AG09309 (cell line): ENCODE data around the genes RAB41 and FOXO4.

- RRBS = no CpG with 5 or more reads among the region's 13 CpGs
These were observed 72.4 kb downstream of the MSN start for GRCh38 chrX:65739653-65740528.

DNA sequence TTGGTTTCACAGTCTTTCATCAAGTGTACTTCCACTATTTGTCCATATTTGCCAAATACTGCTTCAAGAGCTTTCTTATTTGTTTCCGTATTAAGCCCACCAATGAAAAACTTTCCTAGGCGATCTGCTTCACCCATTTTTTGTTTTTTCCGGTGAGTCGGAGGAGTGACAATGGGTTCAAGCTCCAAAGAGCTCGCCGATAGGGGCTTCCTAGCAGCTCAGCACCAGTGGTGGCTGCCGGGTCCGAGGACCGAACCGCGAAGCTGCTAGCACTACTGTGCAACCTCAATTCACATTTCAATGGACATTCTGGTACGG lies 82.9 kb downstream of the VSIG4 start:
- RRBS = no CpG with 5 or more reads among the region's 12 CpGs

DNA sequence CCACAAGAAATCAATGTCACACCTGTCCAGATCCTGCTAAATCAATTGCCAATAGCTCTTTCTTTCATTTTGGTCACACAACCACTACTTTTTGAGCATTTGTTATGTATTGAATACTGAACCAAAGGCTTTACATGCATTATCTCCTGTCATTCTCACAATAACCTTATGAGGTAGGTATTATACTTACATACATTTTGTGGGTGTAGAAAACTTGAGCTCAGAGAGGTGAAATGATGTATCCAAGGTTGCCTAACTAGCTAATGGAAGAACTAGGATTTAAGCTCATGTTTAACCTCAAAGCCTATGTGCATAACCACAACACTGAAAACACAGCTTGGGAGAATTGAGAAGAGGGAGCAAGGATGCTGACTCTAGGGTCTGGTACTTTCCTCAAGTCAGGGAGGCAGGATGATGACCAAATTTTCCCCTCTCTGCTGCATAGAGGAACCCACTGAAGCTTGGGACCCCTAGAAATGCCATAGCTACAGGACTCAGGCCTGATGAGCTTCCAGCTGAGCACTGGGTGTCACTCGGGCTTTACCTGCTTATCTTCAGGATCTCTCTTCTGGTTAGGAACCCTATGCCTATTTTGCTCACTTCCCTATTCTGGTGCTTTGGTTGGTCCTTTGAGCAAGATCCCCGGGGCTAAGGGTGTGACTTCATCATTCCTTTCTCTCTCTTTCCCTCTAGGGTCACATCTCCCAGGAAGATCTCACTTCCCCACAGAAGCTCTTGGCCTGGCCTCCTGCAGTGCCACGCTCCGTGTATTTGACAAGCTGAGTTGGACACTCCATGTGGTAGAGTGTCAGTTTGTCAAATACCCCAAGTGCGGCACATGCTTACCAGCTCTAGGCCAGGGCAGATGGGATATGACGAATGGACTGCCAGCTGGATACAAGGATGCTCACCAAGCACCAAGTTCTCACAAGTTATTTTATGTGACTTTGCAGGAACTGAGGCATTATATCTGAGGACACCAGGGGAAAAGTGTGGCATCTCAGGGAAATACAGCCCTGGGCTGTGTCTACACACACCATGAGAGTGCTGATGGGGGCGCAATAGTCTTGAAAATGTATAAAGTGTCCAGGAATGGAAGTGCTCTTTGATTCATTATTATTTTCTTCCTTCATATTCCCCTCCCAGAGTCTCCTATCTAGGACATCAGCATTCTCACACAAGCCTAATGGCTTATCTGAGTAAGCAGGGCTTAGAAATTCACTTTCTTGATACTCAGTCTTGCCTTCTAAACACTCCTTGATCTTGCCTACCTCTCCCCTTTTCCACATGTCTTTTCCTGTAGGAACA lies 21.3 kb downstream of the VSIG4 start:
- RRBS = no CpG with 5 or more reads among the region's 7 CpGs

- RRBS = no CpG with 5 or more reads among the region's 1 CpG
These were observed 12.2 kb upstream of the VSIG4 start for GRCh38 chrX:66052196-66052434.

- RRBS = no CpG with 5 or more reads among the region's 6 CpGs
These were observed 183.8 kb downstream of the OPHN1 start for GRCh38 chrX:68249373-68250021.

DNA sequence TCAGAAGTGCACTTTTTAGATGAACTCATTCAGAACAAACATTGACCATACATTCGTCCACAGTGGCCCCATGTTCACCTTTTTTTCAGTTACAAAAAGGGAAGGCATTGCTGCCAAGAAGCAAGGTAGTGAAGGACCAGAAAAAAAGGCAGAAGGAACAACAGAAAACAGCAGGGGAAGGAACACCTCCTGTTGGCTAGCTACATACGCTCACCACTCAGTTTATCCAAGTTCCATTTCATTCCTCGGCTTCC lies 10.1 kb upstream of the YIPF6 start:
- RRBS = no CpG with 5 or more reads among the region's 3 CpGs

DNA sequence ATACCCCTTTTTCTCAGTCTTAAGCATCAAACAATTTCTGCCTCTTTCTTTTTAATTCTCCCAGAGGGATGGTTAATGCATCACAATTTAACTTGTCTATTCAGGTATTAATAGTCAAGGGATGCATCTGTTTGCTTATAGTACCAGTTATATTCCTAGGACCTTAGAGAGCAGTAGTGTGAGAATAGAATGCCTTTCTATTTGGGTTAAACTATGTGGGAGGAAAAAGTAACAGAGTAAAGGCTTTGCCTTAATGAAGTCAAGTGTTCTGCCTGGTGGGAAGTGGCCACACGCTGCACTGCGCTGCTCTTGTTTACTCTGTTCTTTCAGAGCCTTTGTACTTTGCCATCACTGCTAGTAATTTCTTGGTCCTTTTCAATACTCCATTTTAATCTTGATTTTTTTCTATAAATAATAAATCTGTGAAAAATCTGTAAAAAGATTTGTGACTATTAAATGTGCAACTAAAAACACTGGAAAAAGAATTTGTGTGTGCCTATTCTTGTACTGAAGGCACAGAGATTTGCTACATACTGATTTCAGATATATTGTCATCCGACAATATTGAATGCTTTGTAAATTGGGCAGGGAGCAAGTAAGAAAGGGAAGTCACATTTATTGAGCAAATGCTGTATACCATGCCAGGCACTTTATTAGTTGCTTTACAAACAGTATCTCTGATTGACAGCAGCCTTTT lies 38.1 kb downstream of the YIPF6 start:
- RRBS = no CpG with 5 or more reads among the region's 3 CpGs

GRCh38 chrX:68691520-68692298 lies 44.2 kb downstream of the STARD8 start:
- RRBS = no CpG with 5 or more reads among the region's 5 CpGs

DNA sequence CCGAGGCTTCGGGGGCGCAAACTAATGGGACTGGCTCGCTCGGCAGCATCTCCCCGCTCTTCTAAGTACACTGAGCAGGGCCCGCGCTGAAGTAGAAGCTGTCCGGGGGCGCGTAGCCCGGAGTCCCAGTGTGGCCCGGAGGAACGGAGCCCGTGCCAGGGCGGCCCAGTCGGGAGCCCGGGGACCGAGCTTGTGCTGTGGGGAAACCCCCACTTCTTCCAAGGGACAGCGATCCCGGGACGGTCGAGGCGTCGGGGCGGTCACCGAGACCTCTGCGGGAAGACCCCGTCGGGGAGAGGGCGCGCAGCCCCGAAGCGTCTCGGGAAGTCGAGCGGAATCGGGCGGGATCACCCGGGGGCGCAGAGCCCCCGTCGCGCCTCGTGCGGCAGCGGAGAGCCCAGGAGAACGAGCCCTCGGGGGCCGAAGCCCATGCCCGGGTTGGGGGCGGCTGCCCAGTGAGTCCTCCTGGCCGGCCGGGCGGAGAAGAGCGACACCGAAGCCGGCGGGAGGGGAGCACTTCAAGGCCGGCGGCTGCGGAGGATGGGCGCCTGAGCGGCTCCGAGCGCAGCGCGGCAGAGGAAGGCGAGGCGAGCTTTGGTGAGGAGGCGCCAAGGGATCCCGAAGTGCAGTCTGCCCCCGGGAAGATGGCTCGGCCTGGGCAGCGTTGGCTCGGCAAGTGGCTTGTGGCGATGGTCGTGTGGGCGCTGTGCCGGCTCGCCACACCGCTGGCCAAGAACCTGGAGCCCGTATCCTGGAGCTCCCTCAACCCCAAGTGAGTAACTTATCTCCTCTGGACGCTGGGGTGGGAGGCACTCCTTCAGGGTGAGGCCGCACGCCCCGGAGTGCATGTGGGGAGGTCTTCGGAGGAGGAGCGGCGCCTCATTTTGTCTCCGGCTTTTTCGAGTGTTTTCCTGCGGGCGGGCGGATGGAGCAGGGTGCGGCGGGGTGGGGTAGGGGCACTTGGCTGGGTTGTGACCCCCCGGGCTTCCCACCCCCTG lies 611 bp downstream of the EFNB1 start:
- RRBS = 25% methylated on average over 48 of the region's 98 CpGs

- RRBS = 25% methylated on average over 8 of the region's 23 CpGs
These were observed 167.2 kb downstream of the EFNB1 start for GRCh38 chrX:68995718-68996744.

- RRBS = no CpG with 5 or more reads among the region's 12 CpGs
These were observed 137.7 kb downstream of the PJA1 start for GRCh38 chrX:69027319-69028196.

DNA sequence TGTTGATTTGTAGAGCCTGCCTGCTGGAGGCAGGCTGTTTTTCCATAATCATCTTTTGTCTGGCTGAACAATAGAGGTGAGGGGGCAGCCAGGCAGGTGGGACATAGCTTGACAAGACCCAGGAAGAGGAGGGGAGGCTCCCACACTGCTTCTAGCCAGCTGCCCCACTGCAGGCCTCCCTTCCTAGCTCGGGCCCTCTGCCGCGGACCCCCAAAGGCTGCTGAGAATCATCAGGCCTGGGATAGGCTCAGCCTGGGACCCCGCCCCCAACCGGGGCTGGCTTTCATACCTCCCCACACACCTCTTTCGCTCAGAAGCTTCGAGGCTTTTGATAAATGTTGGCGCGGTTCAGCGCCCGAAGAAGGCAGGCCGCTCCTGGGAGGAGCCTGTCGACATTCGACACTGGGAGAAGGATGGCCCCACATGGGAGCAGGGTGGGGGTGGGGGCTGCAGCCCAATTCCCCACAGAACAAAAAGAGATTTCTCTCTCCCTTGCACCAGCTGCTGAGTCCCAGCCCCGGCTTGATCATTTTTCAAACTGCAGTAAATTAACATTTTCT lies 112.7 kb upstream of the PJA1 start:
- RRBS = no CpG with 5 or more reads among the region's 15 CpGs

DNA sequence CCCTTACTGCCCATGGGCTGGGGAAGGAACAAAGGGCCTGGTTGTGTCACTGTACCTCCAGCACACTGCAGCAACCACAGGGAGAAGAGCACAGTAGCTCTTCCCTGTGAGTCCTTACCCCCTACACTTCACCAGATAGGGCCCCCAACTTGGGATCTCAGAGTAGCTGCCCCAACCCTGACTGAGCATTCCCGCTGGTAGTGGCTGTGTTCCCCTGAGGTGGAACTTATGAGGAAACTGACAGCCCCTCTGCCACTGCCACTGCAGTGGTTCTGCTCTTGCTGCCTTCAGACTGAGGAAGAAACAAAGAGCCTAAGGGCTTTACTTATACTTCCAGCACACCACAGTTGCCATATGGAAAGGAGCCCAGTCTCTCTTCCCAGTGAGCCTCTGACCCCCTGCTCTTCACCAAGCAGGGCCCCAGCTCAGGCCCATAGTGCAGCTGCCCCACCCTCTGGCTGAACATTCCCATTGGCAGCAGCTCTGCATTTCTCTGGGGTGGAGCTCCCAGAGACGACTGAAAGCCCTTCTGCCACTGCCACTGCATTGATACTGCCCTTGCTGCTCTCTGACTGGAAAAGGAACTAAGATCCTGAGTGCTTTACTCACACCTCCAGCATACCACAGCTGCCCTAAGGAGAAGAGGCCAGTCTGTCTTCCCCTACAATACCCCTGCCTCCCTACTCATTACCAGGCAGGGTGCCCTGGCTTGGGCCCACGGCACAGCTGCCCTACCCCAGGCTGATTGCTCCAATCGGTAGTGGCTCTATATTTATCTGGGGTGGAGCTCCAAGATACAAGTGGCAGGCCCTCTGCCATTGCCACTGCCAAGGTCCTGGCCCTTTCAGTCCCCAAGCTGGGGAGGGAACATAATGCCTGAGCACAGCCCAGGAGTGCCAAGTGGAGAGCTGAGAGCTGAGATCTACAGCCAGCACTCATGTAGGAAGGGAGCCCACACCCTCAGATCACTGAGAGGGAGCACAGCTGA lies 36.2 kb downstream of the AWAT2 start:
- RRBS = no CpG with 5 or more reads among the region's 4 CpGs

DNA sequence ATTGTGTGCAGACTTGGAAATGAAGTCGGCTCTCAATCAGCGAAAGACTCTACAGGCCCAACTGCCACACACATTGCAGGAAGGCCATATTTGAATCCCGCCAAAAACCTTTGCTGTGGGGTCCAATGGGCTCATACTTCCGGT lies 272 bp upstream of the OTUD6A start:
- RRBS = no CpG with 5 or more reads among the region's 4 CpGs

GRCh38 chrX:70150079-70150518 lies 16.9 kb downstream of the IGBP1 start:
- RRBS = no CpG with 5 or more reads among the region's 6 CpGs

- RRBS = no CpG with 5 or more reads among the region's 23 CpGs
These were observed at the start of gene RAB41 for GRCh38 chrX:70281951-70282450. Gene RAB41 (plus strand): TSS chrX:70282172.

DNA sequence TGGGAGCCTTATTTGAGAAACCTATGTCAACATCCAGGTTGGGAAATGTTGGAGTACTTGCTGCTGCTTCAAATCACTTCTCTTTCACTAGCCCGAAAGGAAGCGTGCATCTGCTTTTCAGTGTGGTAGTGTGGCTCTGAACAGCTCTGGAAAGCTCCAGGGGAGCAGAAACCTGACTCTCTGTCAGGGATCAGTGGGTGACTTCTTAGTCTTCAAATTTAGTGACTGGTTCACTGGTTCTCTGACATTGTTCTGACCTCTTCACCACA lies 36.8 kb downstream of the DLG3 start:
- RRBS = no CpG with 5 or more reads among the region's 2 CpGs

DNA sequence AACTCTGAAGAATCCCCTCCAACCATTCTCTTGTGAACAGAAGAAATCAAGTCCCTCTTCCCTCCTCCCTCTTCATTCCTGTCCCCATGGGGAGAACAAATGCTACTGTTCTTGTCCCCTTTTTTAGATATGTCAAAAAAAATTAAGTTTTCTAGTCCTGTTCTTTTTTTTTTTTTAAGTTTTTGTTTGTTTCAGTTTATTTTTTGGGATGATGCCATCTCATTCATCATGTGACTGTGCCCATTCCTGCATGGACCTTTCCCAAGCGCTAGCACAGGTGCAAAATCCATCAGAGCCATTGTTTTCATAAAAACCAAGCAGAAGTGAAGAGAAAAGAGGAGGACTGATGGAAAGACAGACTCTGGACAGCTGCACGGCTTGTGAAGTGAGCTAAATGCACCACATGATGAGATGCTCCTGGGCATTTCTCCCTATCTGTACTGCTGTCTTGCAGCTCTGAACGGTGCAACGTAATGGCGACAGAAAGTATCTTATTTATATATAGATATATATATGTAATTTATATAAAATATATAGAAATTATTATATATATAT lies 57.7 kb downstream of the DLG3 start:
- RRBS = no CpG with 5 or more reads among the region's 5 CpGs

DNA sequence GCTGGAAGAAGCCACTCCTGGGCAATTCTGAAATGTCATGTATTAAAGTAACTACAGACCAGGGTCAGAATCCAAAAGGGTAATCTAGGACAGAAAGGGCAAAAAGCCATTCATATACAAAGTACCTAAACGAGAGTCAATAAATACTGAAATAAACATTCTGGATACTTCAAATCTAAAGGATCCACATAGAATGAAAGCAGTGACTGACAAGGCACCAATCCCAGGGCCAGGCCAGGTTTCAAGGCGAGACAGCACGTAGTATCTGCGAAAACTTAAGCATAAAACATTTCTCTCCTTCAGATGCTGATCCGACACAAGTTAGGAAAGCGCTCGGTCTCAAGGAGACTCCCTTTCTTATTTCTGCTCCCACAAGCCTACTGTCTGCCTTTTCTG lies 901 bp downstream of the SNX12 start:
- RRBS = no CpG with 5 or more reads among the region's 7 CpGs

DNA sequence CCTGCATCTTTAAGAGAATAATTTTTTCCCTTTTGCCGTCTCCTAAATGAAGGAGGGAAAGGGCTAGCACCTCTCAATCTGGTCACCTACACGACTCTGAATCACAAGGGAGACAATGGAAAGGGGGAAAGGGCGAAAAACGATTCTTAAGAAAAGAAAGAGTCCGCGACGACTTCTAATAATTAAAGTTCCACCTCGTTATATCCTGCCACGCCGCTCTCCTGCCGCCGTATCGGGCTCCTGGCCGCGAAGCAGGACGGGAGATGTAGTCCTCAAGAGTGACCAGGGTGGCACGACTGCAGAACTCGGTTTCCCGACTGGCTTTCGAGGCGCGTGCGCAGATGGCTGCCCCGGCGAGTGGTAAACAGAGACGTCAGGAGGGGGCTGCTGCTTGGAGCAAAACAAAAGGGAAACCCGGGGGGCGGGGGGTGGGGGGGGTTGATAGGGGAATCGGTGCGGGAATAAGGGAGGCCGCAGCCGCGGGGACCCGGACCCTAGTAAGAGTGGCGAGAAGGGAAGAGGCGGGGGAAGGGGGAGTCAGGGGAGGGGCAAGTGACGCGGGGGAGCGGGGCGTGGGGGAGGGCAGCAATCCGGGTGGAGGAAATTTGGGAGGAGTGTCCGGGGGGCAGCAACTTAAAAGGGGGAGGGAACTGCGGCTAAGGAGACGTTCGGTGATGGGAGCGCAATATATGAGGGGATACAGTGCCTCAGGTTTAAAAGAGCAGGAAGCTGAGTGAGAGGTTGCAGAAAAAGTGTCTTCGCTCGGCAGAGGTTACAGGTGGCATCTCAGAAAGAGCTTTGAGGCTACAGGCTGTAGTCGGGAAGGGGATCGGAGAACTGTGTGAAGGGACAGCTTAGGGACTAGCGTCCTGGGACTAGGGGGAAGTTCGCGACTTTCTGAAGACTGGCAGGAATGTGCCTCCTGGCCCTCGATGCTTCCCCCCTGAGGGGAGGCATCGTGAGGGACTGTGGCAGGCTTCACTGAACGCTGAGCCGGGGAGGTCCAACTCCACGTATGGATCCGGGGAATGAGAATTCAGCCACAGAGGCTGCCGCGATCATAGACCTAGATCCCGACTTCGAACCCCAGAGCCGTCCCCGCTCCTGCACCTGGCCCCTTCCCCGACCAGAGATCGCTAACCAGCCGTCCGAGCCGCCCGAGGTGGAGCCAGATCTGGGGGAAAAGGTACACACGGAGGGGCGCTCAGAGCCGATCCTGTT lies at the start of gene FOXO4:
FOXO4 (plus strand) TSS at position 338 of the 1,221 bp plus-strand sequence.
- RRBS = 11% methylated on average over 16 of the region's 74 CpGs